Right common carotid artery plus branches (tissue), 1 donor: Measurements from ENCODE around the genes SLC16A1 and RSBN1.

- PRO-cap: no peak
Measured at GRCh38 chr1:111644981-111645869, 25.6 kb downstream of the RAP1A start.

- PRO-cap: no peak
Measured at GRCh38 chr1:111737582-111738167, 1.5 kb downstream of the INKA2 start.

DNA sequence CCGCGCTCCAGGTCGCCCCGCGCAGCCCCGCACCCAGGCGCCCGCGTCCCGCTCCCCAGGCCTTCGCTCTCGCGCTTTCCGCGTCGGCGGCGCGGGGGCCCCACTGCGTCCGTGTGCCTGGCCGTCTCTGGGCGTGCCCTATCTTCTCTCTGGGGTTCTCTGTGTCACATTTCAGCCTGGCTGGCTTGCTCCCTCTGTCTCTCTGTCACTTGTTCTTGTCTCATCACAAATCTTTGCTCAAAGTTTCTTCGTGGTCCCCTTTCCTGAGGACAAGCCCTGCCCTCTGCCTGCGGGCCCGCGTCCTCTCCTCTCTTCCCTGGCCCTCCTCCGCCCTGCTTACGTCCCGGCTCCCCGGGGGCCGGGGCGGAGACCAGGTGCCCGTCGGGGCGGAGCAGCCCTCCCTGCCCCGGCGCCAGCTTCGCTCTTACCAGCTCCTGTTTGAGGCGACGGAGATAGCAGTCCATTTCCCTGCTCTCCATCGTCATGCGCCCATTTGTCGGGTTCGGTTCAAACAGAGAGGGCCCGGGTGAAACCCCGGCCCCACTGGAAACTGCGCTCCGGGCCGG is 354 bp downstream of the INKA2 start:
- PRO-cap: bidirectional peak, plus-strand start at position 430 of the sequence, minus-strand start at position 285 of the sequence

DNA sequence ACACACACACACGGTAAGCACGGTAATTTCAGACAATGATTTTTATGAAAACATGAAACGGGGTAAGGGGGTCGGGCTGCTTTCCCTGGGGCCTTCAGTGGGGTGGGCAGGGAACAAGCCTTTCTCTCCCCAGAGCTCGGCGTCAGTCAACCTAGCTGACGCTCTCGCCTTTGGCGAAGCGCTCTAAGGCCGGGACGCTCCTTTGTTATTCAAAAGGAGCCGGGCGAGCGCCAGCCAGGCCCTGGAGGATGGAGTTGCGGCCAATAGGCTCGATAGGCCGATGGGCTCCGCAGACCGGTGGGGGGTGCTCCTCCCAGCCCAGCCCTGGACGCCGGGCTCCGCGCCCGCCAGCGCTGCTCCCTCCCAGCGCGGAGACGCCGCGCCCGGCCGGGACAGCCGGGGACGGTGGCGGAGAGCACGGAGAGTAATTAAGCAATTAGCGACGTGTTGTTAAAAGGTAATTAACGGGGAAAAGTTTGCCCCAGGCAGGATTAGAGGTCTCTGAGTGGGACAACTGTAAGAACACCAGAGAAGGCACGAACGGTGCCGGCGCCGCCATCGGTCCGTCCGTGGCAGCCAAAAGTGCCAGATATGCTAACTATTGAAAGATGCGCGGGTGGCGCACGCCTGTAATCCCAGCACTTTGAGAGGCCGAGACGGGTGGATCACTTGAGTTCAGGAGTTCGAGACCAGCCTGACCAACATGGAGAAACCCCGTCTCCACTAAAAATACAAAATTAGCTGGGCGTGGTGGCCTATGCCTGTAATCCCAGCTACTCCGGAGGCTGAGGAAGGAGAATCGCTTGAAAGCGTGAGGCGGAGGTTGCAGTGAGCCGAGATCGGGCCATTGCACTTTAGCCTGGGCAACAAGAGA is 1.1 kb upstream of the INKA2 start:
- PRO-cap: bidirectional peak, plus-strand start at position 366 of the sequence, minus-strand start at position 185 of the sequence

DNA sequence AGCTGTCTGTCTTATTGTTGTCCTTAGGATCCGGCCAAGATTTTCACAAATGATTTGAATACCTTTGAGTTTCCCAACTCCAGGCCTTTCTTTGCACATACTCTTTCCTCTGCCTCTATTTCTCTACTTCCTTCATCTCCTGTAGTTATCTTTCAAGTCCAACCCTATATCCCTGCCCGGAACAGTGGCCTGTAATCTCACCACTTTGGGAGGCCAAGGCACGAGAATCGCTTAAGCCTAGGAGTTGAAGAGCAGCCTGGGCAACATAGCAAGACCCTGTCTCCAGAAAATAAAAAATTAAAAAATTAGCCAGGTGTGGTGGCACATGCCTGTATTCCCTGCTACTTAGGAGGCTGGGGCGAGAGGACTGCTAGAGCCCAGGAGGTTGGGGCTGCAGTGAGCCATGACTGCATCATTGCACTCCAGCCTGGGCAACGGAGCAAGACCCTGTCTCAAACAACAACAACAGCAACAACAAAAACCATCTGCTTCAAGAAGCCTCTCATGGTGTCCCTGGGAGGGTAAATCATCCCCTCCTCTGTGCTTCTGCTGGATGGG is 34.4 kb downstream of the KCND3 start:
- PRO-cap: no peak

DNA sequence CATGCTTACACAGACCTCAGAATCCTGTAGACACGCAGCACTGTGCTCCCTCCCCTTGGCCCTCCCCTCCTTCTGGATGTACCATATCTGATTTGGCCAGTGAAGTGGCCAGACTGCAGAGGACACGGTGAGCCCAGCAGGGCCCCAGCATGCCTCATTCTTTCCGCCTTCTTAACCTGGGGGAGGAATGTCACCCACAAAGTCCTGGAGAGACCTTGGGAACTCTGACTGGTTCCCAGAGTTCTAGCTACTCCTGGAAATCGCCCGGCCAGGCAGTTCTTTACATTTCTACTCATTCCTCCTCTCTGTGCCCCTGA is 74.4 kb upstream of the KCND3 start:
- PRO-cap: no peak

- PRO-cap: no peak
Measured at GRCh38 chr1:112144622-112145154, 155.2 kb upstream of the KCND3 start.

DNA sequence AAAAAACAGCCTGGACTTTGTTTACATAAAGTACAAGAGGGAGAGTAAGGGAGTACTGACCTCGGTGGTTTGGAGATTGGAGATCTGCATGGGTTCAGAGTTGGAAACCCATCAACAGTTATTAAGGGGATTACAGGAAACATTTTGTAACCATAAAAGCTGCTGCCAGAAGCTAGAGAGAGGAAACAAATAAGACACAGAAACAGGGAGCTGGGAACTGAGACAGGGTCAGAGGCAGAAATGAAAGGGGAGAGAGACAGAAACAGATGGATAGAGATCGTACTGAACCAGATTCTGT is 131.4 kb upstream of the CTTNBP2NL start:
- PRO-cap: unidirectional peak, plus-strand start at position 237 of the sequence

DNA sequence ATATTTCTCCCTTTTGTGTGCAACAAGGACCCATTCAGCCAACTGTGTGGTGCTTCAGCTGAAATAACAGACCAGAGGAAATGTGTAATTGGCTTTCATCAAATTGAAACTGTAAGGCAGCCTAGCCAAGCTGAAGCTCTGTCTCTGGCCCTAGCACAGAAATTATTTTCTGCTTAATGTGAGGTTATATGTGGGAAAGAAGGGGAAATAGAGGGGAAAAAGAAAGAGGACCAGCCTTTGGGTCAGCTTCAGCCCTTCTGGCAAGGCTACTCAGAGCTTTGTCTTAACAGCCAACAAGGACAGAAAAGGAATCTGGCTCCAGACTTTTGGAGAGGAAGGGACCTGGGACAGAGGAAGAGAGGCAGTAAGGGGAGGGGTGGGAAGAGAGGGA is 7.4 kb upstream of the CTTNBP2NL start:
- PRO-cap: bidirectional peak, plus-strand start at position 101 of the sequence, minus-strand start outside the sequence

DNA sequence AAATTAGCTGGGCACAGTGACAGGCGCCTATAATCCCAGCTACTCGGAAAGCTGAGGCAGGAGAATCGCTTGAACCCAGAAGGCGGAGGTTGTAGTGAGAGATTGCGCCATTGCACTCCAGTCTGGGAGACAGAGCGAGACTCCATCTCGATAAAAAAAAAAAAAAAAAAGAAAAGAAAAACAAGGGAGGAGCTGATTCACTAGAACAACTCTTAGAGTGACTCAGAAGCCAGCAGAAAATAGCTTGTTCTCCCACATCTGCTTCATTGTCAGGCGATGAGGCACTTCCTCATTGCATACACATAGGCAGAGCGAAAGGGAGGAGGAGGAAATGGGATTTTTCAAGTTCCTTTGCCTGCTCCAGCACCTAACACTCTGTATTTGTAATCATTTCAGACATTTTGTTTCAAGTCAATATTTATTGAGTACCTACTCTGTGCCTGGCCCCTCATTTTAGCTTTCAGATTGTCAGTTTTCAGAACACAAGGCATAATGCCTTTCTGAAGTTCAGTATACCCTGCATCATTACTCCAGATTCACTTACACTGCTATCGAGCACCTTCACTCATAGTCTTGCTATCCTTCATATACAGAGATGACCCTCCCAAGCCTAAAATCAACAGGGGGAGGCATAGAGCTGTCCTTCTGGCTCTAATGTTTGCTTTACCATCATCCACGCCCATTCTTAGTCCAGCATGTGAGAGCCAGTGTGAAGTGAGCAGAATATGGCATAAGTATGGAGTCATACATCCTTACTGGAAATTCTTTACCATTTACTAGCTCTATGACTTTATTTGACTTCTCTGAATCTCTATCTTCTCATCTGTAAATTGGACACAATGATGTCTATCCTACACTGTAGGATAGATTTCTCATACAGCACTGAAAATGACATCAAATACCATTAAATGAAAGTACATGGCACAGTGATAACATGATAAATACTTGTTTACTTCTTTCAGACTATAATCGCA is 1.7 kb upstream of the CTTNBP2NL start:
- PRO-cap: bidirectional peak, plus-strand start at position 266 of the sequence, minus-strand start at position 214 of the sequence

DNA sequence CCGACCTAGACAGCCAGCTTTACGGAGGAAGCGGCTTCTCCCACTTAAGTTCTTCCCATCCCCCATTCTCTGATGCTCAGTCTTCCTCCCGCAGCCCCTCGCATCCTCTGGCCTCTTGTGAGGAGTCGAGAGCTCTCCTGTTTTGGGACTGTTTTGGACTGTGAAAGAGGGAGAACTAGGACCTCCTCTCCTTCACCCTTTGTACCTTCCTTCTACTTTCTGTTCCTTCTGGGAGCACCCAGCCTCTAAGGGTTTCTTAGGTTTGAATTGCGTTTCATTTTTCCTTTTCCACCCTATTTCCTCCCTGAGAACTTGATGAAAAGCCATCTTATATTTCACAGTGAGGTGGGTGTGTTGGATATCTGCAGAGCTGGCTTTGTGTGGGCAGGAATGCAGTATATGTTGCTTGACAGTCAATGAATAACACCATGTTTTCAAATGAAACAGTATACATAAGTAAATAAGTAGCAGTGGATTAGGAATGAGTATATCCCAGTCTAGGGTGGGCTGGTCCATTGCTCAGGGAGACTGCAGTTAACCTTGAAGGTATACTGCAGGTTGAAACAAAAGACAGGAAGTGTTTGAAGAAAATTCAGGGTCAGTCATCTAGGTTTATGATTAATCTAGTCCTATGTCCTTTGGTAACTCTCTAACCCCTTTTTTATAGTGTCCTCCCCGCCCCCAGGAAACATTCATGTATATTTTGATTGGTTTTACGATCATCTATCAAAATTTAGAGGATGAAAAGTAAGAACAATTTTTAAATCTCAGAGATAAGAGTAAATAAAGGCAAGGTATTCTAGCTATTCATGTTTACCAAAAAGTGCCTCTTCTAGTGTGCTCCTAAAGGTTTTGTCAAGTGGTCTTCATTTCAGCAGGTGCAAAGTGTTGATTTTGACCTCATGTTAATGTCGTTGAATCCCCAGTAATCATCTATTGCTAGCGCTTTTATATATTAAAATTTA is 1.0 kb downstream of the CTTNBP2NL start:
- PRO-cap: no peak

DNA sequence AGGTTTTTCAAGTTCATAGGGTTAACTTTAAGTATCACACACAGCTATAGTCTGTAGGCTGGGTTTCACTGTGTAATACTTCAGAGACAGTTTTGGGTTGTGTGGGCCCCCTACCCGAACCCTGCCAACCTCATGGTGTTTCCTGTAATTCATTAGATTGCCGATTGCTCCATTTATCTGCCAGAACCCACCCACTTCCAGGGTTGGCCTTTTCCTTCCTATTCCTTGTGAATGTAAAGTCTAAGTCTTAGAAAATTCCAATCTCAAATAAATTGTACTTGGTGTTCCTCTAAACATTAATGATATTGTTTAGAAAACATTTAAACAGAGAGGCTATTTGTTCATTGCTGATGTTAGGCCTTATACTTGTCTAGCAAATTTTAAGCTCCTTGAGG is 43.6 kb downstream of the CTTNBP2NL start:
- PRO-cap: no peak

GRCh38 chr1:112501539-112502495 is 6.9 kb upstream of the WNT2B start:
- PRO-cap: no peak

DNA sequence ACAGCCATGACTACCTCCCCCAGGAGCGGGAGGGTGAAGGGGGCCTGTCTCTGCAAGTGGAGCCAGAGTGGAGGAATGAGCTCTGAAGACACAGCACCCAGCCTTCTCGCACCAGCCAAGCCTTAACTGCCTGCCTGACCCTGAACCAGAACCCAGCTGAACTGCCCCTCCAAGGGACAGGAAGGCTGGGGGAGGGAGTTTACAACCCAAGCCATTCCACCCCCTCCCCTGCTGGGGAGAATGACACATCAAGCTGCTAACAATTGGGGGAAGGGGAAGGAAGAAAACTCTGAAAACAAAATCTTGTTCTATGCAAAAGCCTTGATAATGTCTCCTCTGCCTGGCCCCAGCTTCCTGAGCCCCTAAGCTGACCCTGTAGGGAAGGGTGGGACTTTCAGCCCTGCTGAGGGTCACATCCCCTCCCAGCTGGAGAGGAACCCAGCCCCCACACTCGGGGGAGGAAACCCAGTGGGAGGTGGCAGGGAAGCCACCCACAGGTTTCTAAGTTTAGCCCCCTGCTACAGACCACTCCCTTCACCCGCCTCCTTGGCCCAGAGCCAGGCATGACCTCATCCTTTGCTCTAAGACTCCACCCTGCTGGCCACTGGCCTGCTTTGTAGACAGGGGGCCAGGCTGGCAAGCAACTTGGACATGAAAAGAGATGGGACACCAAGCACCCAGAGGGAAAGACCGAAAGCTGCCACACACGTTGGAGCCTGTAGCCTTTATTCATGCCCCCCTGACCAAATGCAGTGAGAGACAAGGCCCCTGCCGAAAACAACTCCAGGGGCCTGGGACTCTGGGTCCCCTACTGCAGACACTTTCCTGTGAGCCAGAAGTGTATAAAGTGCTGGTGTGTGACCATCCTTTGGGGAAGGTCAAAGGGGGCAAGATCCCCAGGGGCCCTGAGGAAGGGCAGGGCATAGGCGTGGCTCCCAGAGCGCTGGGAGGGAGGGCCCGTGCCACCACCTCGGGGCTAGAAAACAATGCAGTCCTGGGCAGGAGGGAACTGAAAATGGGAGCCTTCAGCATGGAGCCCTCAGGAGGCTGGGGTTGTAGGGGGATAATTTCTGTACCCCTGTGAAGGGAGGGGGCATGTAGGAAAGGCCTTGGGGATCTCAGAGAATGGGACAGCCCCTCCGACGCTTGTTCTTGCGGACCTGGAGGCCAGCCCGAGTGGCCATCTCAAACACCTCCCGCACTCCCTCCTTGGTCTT is 6.1 kb downstream of the RHOC start:
- PRO-cap: bidirectional peak, plus-strand start at position 65 of the sequence, minus-strand start at position 77 of the sequence; unidirectional peak, minus-strand start at position 163 of the sequence; bidirectional peak, plus-strand start at position 619 of the sequence, minus-strand start at position 503 of the sequence

DNA sequence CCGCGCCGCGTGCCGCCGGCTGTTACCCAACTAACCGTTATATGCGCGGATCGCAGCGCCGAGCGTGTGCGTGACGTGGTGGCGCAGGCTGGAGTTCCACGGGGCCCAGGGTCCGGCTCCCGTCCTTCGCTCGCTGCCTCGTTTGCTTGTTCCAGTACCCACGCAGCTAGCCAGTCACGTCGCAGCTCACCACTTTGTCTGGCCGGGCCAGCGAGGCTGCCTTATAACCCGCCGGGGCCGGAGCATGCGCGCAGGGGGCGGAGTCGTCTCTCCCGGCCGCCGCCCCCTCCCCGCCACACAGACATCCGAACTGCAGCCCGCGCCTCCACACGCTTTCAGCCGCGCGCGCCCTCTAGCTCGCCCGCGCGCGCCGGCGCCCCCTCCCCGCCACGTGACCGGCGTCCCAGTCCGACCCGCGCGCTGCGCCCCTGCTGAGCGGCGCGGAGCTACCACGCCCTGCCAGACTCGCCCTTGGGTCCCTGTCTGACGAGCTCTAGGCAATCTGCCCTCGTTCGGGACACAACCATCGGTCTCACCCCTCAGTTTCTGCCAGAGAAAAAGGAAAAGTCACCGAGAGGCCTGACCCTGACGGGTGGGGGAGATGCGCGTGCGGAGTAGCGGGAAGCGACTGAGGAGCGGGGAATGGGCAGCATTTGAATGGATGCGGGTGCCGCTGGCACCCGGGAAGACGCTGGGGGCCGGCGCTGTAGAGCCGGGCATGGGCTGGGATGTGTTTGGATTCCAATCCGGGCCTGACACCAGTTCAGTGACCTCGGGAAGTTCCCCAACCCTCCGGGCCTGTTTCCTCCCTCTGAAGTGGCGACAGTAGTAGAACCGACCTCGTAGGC is at the start of gene SLC16A1:
Gene SLC16A1, minus strand, starts transcription at position 197 of the 848 bp plus-strand sequence.
- PRO-cap: bidirectional peak, plus-strand start at position 300 of the sequence, minus-strand start at position 196 of the sequence

DNA sequence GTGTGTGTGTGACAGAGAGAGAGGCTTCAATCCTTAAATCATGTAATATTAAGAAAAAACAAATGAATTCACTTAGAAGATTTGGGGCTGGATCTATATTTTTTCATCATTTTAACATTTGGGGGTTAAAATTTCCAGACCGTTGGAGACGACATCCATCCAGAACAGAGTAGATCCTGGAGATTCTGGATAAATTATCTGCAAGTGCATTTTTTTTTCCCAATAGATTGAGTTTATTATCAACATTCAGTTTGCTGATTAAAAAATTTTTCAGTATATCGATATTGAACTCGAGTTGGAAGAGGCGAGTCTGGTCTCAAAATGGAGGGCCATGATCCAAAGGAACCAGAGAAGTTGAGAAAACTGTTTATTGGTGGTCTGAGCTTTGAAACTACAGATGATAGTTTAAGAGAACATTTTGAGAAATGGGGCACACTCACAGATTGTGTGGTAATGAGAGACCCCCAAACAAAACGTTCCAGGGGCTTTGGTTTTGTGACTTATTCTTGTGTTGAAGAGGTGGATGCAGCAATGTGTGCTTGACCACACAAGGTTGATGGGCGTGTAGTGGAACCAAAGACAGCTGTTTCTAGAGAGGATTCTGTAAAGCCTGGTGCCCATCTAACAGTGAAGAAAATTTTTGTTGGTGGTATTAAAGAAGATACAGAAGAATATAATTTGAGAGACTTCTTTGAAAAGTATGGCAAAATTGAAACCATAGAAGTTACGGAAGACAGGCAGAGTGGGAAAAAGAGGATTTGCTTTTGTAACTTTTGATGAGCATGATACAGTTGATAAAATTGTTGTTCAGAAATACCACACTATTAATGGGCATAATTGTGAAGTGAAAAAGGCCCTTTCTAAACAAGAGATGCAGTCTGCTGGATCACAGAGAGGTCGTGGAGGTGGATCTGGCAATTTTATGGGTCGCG is 59.3 kb downstream of the MAGI3 start:
- PRO-cap: no peak

- PRO-cap: no peak
Measured at GRCh38 chr1:113505477-113506120, 115.3 kb downstream of the MAGI3 start.

DNA sequence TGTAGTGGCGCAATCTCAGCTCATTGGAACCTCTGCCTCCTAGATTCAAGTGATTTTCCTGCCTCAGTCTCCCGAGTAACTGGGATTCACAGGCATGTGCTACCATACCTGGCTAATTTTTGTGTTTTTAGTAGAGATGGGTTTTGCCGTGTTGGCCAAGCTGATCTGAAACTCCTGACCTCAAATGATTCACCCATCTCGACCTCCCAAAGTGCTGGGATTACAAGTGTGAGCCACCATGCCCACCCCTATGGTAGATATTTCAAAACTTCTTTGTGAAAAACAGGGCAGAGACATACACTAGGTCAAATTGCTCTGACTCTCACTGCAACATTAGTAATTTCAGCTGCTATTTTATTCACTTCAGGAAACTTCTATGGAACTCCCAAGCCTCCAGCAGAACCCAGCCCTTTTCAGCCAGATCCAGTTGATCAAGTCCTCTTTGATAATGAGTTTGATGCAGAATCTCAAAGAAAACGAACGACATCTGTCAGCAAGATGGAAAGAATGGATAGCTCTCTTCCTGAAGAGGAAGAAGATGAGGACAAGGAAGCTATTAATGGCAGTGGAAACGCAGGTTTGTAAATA is 174.2 kb downstream of the PHTF1 start:
- PRO-cap: no peak

DNA sequence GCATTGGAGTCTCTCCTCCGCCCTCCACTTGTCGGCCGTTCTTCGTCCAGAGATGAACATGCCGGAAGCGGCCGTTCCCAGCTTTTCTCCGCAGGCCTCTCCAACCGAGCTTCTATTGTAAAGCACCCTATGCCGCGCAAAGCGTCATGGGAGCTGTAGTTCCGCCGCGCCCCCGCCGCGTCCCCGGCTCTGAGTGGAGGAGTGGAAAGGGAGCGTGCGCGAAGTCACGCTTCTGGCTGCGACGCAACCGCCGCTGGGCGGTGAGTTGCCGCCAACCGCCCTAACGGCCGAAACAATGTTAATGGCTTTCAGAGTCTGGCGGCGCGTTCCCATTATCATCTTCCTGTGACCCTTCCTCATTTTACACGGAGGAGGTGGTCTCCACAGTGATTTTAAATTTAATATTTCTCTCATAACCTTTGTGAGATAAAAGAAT is at the start of gene RSBN1:
Gene RSBN1, minus strand, starts transcription at position 124 of the 436 bp plus-strand sequence.
- PRO-cap: bidirectional peak, plus-strand start at position 45 of the sequence, minus-strand start outside the sequence; bidirectional peak, plus-strand start at position 311 of the sequence, minus-strand start at position 114 of the sequence

GRCh38 chr1:113901027-113901644 is 3.5 kb downstream of the AP4B1 start:
- PRO-cap: no peak